Metastatic Breast Carcinoma in the Ovary (tissue), 3 donors: ENCODE measurements around the genes LEPR and DYNLT5.

DNA sequence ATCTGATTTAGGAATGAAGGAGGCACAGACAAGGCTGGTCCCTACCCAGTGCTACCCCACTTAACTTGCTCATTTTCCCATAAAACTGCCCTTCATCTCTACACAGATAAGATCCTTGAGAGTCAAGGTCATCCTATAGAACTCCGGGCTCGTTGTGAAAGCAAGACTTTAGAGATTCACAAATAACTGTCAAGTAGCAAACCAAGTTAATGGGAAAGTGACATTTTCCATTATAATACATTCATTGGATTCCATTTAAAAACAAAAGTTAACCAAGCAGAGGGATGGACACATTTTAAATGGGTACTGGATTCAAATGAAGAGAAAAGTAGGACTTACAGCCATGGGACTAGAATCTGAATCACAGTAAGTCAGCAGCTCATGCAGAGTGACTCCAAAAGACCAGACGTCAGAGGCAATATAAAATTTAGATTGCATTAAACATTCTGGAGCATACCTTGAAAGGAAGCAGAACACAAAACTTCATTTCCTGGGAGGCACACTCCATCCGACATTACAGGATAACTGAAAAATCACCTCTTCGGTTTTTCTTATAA lies 91.0 kb downstream of the RAVER2 start:
- PRO-cap, 3 experiments: no peak in any of the 3 experiments

GRCh38 chr1:64840944-64841734 lies 96.3 kb downstream of the RAVER2 start:
- PRO-cap, 3 experiments: no peak in any of the 3 experiments

DNA sequence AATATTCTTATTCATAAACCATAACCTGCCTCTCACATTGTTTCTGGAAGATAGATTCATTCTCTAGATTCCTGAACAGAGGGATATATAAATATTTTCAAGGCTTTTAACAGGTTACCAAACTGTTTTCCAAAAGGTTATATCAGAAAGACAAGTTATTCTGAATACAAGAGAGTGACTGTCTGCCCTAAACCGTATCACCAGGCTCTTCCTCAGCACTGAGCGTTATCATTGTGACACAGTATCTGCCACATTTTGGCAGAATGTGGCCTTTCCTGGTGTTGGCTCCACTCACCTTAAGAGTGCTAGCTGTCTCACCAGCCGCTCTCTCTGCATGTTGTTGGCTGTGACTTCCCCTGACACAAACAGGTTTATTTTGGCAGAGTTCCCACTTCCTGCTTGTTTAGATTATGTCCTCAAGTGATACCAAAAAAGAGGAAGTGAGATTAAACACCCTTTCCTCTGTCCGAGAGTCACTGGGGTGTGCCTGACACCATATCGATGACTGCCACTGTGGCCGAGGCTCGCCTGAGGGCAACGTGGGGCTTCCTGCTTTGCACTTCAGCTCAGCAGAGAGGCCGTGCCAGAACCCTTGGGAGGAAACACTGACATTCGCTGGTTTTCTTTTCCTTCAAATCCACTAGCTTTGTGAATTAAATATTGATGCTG lies 102.3 kb downstream of the JAK1 start:
- PRO-cap, 3 experiments: peak in 1 of 3 experiments; most common plus-strand start position 514 of the sequence (in 1)

DNA sequence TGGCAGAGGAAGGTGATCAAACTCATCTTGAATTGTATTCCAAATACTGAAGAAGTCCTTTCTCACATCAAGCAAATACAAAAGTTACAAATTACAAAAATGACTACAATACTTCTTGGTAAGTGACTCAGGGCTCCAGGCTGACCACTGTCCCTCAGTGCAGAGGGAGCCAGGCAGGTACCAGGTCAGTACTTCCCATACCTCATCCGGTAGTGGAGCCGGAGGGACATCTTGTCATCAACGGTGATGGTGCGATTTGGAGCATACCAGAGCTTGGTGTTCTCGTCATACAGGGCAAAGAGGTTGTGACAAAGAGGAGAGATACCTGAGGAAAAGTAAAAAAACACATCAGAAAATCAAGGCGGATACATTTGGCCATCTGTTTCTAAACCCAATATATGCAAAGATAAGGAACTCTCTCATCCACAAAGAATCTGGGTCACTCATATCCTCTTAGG lies 87.5 kb downstream of the JAK1 start:
- PRO-cap, 3 experiments: no peak in any of the 3 experiments

DNA sequence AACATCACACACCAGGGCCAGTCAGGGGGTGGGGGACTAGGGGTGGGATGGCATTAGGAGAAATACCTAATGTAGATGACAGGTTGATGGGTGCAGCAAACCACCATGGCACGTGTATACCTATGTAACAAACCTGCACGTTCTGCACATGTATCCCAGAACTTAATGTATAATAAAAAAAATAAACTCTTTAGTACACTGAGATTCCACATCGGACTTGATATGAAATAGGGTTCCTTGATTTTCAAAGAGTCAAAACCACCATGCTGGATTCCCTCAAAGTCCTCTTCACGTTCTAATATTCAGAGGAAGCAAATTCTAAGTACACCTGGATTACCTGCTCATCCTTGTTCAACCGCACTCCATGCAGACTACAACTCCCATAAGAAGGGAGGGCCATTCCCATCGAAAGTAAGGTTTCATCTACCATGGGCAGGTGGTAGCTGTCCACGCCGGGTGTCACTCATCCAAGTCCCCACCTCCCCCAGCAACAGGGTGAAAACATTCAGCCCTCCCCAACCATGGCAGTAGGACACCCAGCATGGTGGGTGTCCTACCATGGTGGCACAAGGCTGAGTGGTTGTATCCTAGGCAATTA lies 35.3 kb downstream of the JAK1 start:
- PRO-cap, 3 experiments: no peak in any of the 3 experiments

DNA sequence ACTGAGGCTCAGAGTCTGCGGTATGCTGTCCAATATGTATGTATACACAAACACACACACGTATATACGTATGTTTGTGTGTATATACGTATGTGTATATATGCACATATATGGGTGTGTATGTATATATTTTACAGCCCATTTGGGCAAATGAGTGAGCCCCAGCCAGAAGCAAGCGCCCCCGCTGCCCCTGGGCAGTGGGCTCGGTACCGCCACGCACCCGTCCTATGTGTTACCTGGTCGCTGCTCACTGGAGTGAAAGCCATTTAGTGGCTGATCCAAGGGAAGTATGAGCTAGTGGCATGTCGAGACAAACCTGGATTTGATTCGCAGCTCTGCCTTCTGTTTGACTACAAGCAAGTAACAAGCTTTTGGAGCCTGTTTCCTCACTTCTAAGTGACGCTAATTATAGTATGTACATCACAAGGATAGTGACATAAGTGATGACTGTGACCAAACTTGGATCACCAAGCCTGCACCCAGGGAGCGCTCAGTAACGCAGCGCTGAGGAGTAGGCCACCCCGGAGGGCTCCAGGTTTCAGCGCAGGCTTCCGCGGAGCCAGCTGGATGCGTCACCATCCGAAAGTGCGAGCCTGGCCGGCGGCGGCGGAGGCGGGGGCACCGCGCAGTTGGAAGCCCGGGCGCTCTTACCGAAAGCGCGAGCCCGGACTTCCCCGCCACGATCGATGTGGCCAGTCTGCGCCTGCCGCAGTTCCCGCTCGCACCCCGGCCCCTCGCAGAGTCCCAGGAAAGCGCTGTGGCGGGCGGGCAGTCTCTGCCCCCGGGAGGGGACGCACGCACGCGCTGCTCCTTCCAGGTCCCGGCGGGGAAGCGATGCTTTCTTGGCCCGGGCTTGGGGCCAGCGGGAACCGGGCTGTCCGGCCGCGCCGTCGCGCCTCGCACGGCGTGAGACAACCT lies 36.0 kb upstream of the JAK1 start:
- PRO-cap, 3 experiments: peak in 3 of 3 experiments; most common plus-strand start position 493 of the sequence (in 1); most common minus-strand start position 809 of the sequence (in 2)

- PRO-cap, 3 experiments: no peak in any of the 3 experiments
Measured at GRCh38 chr1:65020894-65021615, 54.7 kb upstream of the JAK1 start.

DNA sequence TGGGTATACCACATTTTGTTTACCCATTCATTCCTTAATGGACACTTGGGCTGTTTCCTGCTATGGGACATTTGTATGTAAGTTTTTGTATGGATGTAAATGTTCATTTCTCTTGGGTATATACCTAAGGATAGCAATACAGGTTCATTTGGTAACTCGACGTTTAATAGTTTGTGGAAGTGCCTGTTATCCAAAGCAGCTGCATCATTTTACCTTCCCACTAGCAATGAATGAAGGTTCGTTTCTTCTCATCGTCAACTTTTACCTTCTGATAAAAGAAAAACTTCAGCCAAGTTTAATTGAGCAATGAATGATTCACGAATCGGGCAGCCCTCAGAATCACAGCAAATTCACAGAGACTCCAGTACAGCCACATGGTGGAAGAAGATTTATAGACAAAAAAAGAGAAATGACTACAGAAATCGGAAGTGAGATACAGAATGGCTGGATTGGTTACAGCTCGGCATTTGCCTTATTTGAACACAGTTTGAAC lies 15.0 kb downstream of the AK4 start:
- PRO-cap, 3 experiments: no peak in any of the 3 experiments

DNA sequence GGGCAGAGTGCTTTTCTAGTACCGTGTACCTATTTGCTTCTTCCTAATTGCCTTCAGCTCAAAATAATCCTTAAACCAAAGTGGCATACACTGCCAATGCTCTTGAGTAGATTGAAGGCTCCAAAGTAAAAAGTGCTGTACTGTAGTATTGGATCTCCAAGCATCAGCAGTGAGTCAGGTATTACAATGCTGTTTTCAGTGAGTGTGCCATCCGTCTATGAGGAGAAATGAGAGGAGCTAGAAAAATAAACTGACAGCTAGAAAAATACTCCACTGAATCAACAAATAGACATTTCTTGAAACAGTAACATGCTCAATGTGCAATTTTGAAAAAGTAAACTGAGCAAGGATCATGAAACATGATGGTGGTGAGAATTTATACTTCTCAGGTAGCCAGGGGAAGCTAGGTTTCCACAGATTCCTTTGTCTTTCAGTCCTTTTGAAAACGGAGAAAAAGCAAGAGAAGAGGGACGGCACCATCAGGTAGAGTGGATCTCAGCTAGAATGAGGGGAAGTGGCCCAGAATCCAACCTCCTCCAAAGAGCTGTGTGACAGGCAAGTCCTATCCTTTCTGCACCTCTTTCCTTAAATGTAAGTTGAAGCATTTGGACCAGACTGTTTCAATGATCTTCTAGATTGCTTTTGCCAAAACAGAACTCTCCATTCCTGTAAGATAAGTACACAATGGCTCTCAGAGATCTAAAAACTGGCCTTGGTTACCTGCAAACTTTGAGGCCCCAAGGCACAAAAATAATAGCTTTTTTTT lies 1.5 kb upstream of the LEPR start:
- PRO-cap, 3 experiments: no peak in any of the 3 experiments

- PRO-cap, 3 experiments: peak in 3 of 3 experiments; most common plus-strand start chr1:65420713 (in 3); most common minus-strand start chr1:65421048 (in 1)
Measured at GRCh38 chr1:65420399-65421296, at the start of gene LEPR. Gene LEPR, plus strand, starts transcription at chr1:65420668.

DNA sequence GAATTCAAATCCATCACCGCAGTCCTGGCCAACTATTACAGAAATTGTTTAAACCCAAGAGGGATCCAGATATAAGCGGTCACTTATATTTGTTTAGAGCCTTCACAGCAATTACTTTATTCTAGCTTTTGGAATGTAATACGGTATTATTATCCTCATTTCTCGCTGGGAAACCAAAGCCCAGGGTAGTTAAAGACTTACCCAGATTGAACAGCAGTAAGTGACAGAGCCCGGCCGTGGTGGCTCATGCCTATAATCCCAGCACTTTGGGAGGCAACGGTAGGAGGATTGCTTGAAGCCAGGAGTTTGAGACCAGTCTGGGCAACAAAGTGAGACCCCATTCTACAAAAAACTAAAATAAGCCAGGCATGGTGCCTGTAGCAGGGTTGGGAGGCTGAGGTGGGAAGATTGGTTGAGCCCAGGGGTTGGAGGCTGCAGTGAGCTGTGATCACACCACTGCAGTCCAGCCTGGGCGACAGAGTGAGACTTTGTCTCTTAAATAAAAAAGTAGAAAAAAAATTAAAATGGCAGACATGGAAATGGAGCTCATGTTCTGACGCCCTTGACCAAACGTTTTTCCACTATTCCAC lies 6.7 kb downstream of the LEPR start:
- PRO-cap, 3 experiments: no peak in any of the 3 experiments

- PRO-cap, 3 experiments: no peak in any of the 3 experiments
Measured at GRCh38 chr1:65467434-65468056, 47.1 kb downstream of the LEPR start.

DNA sequence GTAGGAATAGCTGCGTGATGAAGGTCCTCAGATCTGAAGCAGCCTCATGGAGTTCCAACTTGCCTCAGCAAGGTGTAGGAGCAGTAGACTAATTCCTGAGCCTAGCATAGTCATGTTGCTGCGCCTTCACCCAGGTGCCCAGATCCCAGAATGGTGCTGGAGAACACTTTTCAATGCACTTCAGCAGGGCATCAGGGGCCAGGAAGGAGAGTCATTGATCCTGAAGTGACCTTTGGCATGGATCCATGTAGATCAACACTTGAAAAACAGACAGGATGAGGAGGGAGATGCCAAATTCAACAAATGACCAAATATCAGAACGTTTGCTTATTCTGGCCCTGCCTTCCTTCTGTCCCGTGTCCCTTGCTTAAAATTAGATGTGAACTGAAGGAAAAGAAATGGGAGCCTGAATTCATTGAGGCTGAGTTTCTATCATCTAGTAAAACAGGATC lies 91.9 kb downstream of the LEPR start:
- PRO-cap, 3 experiments: no peak in any of the 3 experiments

DNA sequence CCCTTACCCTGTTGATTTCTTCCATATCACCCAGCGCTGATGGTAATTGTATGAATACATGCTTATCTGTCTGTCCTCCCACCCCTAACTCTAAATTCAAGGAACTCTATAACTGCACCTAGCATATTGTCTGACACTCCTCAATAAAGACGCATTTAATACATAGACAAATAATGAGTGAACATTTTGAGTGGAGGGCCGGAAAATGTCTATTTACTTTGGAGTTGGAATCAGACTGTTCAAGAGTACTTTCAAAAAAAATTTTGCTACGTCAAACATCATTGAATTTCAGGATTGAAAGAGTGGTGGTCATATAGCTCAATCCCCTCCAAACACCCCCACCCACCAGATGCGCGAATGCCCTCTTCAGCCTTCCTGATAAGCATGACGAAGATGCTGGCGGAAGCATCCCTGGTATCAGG lies 104.3 kb downstream of the LEPR start:
- PRO-cap, 3 experiments: no peak in any of the 3 experiments

- PRO-cap, 3 experiments: no peak in any of the 3 experiments
Measured at GRCh38 chr1:66294694-66295082, 239.3 kb upstream of the SGIP1 start.

GRCh38 chr1:66295713-66296268 lies 238.2 kb upstream of the SGIP1 start:
- PRO-cap, 3 experiments: no peak in any of the 3 experiments

GRCh38 chr1:66337335-66337855 lies 196.6 kb upstream of the SGIP1 start:
- PRO-cap, 3 experiments: no peak in any of the 3 experiments

DNA sequence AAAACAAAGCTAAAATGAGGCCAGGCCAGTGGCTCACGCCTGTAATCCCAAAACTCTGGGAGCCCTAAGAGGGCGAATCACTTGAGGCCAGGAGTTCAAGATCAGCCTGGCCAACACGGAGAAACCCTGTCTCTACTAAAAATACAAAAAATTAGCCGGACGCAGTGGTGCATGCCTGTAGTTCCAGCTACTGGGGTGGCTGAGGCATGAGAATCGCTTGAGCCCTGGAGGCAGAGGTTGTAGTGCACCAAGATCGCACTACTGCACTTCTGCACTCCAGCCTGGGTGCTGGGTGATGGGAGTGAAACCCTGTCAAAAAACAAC lies 191.2 kb upstream of the SGIP1 start:
- PRO-cap, 3 experiments: no peak in any of the 3 experiments

DNA sequence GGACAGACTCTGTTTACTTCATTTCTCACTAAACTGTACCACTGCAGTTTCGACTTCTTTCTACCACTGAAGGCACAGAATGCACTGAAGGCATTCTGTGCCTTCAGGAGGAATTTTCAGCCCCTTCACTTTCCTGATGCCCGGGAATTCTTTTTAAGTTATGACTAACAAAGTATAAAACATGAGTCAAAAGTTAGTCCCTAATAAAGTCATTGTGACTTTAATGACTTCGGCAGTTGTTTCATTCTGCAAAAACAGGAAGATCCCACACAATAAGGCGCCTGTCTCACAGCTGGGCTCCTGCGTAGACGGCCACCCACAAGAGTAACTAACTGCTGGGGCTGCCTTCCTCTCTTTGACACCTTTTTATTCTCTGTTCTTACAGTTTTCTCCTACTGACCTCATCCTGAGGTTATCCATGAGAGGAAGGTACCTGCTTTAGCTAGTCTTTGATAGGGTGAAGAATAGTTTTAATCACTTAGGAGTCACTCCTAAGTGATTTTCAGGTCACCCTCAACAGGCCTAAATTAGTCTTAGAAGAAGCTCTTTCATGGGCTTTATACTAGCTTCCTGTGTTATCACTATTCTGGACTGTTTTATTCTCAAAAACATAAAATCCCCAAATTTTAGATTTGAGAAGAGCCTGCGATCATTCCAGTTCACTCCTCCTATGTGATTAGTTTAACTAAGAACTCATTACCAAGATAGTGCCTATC lies 183.8 kb upstream of the SGIP1 start:
- PRO-cap, 3 experiments: no peak in any of the 3 experiments

- PRO-cap, 3 experiments: no peak in any of the 3 experiments
Measured at GRCh38 chr1:66751948-66752941, at the start of gene DYNLT5. Gene DYNLT5, plus strand, starts transcription at chr1:66752459.